GM12878 (cell line): ENCODE measurements around the genes CLDN7, GPS2, EIF4A1, SAT2 and SHBG.

GRCh38 chr17:7262074-7262939, at the start of gene CLDN7:
CLDN7 (minus strand) TSS chr17:7262478.
- RAMPAGE, long total RNA, result no peak
- RRBS, 2 experiments, result 16 to 39% methylated on average over 35 to 41 of the region's 67 CpGs
CAGE:
- cytosol, long polyA minus RNA, result no peak
- cytosol, long polyA plus RNA, result no peak
- long polyA plus RNA, result no peak
- nucleolus, long total RNA, result no peak
- nucleus, long polyA plus RNA, result no peak
- nucleus, long total RNA, result no peak

DNA sequence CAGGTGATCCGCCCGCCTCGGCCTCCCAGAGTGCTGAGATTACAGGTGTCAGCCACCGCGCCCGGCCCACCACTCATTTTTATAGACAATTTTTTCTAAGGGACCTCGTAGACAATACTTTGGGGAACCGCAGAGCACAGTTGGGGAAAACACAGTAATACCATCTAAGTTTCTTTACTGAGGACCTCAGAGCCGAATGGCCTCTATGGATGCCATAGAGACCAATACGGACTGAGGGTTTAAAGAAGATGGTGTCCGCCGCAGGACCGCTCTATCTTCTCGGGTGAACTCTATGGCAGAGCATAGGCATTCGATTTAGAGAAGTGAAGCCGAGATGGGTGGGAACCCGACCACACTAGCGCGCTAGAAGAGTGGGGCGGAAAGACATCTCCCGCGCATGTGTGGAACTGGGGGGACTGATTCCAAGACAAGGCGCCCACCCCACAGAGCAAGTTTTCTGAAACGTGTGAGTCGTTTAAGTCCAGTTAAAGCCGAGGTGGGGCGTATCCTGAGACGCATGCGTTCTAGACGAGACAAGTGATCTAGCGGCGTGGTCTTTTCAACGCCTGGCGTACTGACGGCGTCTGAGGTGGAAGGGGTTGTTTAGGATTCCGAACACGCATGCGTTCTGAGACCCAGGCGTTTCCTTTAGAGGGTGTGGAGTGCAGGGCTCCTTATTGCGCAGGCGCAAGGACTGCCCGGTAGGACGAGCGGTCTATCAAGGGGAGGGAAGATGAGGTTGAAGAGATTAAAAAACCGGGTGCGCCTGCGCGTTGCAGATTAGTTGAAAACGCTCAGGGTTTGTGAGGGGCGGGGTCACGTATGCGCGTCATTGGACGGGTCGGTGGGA, 553 bp upstream of the EIF5A start:
- RAMPAGE, long total RNA, result no peak
- RRBS, 2 experiments, result no CpG with 5 or more reads among the region's 56 CpGs
CAGE:
- cytosol, long polyA minus RNA, result no peak
- cytosol, long polyA plus RNA, result no peak
- long polyA plus RNA, result start-site peak on the plus strand centred at position 373 of the sequence, 82 bp wide, 43 and 42 reads in 2 replicates
- nucleolus, long total RNA, result start-site peak on the plus strand centred at position 393 of the sequence, 54 bp wide, 9 reads; start-site peak on the minus strand centred at position 472 of the sequence, 44 bp wide, 5 reads
- nucleus, long polyA plus RNA, result start-site peak on the plus strand centred at position 383 of the sequence, 170 bp wide, 72 and 78 reads in 2 replicates
- nucleus, long total RNA, result no peak

DNA sequence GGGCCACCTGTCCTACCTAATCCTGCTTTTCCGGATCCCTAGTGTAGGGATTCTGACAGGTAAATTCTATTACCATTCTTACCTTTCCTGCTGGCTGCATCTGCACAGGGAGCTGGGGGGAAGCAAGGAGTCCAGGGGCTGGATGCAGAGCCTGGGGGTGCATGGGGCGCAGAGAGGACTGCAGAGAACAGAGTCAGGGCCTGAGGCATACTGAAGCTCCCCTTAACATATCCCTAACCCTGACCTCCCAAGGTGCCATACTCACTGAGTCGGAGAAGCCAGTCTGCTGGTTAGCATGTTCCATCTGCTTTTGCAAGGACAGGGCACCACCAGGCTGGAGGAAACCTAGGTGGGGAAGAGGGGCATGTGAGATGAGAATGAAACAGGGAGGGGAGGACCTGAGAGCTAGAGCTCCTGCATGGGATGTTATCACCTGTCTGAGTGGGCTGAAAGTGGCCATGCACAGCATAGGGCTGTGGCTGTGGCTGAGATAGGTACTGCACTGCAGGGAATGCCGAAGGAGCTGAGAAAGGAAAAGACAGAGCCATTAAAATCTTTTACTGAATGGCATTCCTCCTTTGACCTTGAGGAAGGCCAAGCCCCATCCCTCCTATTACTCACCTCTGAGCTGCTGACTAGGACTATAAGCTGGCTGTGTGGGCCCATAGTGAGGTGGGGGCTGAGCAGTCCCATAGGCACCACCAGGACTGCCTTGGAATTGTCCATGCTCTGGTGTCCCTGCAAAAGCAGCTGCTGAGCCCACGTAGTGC, 2.0 kb downstream of the GPS2 start:
- RAMPAGE, long total RNA, result no peak
- RRBS, 2 experiments, result no CpG with 5 or more reads among the region's 5 CpGs
CAGE:
- cytosol, long polyA minus RNA, result no peak
- cytosol, long polyA plus RNA, result no peak
- long polyA plus RNA, result no peak
- nucleolus, long total RNA, result no peak
- nucleus, long polyA plus RNA, result no peak
- nucleus, long total RNA, result no peak

- RAMPAGE, long total RNA, result no peak
- RRBS, 2 experiments, result no CpG with 5 or more reads among the region's 6 CpGs
CAGE:
- cytosol, long polyA minus RNA, result no peak
- cytosol, long polyA plus RNA, result no peak
- long polyA plus RNA, result no peak
- nucleolus, long total RNA, result no peak
- nucleus, long polyA plus RNA, result no peak
- nucleus, long total RNA, result no peak
Observed at GRCh38 chr17:7314412-7314740, 784 bp downstream of the GPS2 start.

DNA sequence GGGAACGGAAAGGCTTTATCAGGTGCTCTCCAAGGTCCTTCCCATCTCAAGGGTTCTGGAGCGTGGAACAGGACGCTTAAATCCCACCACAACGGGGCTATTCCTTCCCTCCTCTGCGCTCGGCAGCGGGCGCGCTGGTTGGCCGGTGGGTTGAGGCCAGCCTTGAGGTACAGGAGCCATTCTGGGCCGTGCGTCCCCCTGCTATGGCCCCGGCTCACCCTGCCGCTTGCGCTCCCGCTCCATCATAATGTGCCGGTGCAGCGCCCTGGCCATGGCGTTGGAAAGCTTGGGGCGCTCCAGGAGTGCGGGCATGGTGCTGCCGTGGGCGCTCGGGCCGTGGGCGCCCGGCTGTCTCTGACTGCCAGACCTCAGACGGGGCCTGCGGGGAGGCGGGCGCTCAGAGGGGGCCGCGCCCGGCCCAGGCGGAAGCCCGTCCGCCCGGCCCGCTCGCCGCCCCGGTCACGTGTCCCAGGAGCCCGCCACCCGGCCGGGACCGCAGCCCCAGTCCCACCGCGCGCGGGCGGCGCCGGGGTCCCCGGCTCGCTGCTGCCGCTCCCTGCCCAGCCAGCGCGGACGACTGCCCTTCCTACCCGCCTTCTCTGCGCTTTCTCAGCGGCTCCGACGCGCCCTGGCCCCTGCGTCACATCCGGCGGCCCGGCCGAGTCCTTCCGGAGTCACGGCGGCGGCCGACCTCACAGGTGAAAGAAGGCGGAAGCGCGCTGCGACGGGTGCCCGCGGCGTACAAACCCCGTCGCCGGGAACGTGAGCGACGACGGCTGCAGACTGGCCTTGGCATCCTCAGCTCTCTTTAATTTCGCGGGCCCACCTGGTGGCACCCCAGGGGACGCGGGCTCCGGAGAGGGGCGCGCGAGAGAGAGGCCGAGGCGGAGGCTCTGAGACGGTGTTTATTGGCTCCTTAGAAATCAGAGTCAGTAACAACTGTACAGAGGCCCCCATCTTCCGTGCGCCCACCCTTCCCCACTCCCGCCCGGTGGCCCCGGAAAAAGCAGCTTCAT, at the start of gene GPS2:
Gene GPS2, minus strand, starts transcription at position 620 of the 1,016 bp plus-strand sequence.
- RAMPAGE, long total RNA, result start-site peak on the minus strand centred at position 635 of the sequence, 64 bp wide, 10,330 and 10,761 reads in 2 replicates
- RRBS, 2 experiments, result 1% methylated on average over 42 to 58 of the region's 107 CpGs
CAGE:
- cytosol, long polyA minus RNA, result no peak
- cytosol, long polyA plus RNA, result start-site peak on the minus strand centred at position 609 of the sequence, 23 bp wide, 132 and 206 reads in 2 replicates
- long polyA plus RNA, result start-site peak on the minus strand centred at position 241 of the sequence, 35 bp wide, 11 and 16 reads in 2 replicates
- nucleolus, long total RNA, result no peak
- nucleus, long polyA plus RNA, result start-site peak on the minus strand centred at position 205 of the sequence, 851 bp wide, 219 and 128 reads in 2 replicates
- nucleus, long total RNA, result no peak

GRCh38 chr17:7315757-7316399, 718 bp upstream of the GPS2 start:
- RAMPAGE, long total RNA, result no peak
- RRBS, 2 experiments, result 98% methylated on average over 5 of the region's 23 CpGs
CAGE:
- cytosol, long polyA minus RNA, result no peak
- cytosol, long polyA plus RNA, result no peak
- long polyA plus RNA, result no peak
- nucleolus, long total RNA, result no peak
- nucleus, long polyA plus RNA, result no peak
- nucleus, long total RNA, result no peak

DNA sequence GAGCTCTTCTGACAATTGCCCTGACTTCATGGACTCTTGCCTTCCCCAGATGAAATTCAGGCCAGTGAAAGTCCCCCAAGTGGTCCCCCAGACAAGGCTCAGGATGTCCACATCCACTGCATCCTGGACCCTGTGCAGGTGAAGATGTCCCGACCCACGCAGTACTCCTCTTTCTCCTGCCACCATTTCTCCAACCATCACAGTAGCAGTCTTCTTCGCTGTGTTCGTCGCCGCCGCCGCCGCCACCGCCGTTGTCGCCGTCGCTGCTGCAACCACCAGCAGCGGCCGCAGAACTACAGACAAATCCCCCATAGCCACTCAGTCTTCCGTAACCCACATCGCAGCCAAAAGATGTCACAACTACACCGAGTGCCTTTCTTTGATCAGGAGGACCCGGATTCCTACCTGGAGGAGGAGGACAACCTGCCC, 737 bp downstream of the SPEM2 start:
- RAMPAGE, long total RNA, result no peak
- RRBS, 2 experiments, result no CpG with 5 or more reads among the region's 20 CpGs
CAGE:
- cytosol, long polyA minus RNA, result no peak
- cytosol, long polyA plus RNA, result no peak
- long polyA plus RNA, result no peak
- nucleolus, long total RNA, result no peak
- nucleus, long polyA plus RNA, result no peak
- nucleus, long total RNA, result no peak

DNA sequence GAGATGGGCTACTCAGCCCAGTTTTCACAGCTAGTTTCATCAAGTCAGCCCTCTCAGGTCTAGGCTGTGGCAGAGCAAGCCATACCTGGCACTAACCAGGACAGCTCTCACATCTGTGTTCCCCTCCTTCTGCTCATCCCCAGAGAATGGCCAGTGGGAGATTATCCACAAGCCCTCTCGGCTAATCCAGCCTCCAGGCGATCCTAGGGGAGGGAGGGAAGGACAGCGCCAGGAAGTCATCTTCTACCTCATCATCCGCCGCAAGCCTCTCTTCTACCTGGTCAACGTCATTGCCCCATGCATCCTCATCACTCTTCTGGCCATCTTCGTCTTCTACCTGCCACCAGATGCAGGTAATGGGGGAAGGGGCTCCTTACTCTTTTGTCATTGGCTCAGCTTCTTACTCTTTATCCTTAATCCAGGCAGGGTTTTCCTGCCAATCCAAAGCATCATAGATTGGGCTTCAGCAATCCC, 3.6 kb downstream of the CHRNB1 start:
- RAMPAGE, long total RNA, result no peak
- RRBS, 2 experiments, result no CpG with 5 or more reads among the region's 7 CpGs
CAGE:
- cytosol, long polyA minus RNA, result no peak
- cytosol, long polyA plus RNA, result no peak
- long polyA plus RNA, result no peak
- nucleolus, long total RNA, result no peak
- nucleus, long polyA plus RNA, result no peak
- nucleus, long total RNA, result no peak

DNA sequence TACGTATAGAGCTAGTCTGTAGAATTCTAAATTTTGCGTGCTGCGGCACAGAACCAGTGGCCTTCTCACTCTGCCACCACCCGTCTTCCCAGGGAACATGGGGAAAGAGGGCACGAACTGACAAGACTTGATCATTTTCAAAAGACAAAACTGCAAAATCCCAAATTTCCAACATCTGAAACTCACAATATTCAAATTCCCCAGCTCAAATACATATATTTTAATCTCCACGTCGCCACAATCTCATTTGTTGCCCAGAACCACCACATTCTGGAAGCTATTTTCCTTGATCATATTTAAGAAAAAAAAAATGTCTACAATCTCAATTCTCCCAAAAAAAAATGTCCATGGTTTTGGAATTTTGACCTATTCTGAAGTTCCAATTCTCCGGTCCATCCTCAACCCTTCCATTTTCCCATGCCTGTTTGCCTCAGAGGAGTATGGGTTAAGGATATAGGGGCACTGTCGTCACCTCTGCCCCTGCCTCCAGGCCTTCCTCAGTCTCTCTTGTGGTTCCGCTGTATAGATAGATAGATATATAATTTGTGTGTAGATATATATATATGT, 14.7 kb downstream of the CHRNB1 start:
- RAMPAGE, long total RNA, result no peak
- RRBS, 2 experiments, result no CpG with 5 or more reads among the region's 10 CpGs
CAGE:
- cytosol, long polyA minus RNA, result no peak
- cytosol, long polyA plus RNA, result no peak
- long polyA plus RNA, result no peak
- nucleolus, long total RNA, result no peak
- nucleus, long polyA plus RNA, result no peak
- nucleus, long total RNA, result no peak

DNA sequence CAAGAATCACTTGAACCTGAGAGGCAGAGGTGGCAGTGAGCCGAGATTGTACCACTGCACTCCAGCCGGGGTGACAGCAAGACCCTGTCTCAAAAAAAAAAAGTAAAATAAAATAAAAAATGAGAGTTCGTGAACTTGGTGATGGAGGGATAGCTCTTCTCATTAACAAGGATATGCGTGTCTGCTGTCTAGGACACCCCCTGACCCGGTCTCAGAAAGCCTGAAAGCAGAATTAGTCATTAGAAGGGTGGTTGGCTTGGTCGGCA, 11.2 kb downstream of the SLC35G6 start:
- RAMPAGE, long total RNA, result no peak
- RRBS, 2 experiments, result no CpG with 5 or more reads among the region's 6 CpGs
CAGE:
- cytosol, long polyA minus RNA, result no peak
- cytosol, long polyA plus RNA, result no peak
- long polyA plus RNA, result no peak
- nucleolus, long total RNA, result no peak
- nucleus, long polyA plus RNA, result no peak
- nucleus, long total RNA, result no peak

GRCh38 chr17:7495684-7496394, 14.6 kb downstream of the SLC35G6 start:
- RAMPAGE, long total RNA, result no peak
- RRBS, 2 experiments, result no CpG with 5 or more reads among the region's 13 CpGs
CAGE:
- cytosol, long polyA minus RNA, result no peak
- cytosol, long polyA plus RNA, result no peak
- long polyA plus RNA, result no peak
- nucleolus, long total RNA, result no peak
- nucleus, long polyA plus RNA, result no peak
- nucleus, long total RNA, result no peak

DNA sequence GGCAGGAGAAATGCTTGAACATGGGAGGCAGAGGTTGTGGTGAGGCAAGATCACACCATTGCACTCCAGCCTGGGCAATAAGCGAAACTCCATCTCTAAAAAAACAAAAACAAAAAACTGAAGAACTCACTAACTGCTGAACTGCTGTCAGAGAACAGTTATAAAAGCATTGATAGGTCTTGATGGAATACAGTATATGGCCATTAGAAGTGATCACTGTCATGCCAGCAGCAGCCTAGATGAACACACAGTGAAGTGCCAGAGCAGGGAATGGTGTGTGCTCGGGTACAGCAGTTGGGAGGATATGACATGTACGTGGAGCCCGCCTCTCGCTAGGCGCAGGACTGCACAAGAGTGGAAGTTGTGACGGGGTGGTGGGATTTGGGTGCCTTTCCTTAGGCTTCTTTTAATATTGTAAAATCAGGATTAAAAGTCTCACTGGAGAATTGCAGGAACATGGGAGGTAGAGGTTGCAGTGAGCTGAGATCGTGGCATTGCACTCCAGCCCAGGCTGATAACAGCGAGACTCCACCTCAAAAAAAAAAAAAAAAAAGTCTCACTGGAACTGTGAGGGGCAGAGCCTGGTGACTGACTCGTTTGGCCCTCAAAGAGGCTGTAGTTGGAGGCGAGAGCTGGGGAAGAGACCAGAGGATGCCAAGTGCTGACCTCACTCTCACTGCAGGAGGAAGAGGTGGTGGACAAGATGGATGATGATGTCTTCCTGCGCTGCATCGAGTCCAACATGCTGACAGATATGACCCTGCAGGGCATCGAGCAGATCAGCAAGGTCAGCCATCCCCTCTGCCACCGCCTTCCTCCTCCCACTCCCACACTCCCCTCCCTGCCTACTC, 29.5 kb downstream of the SLC35G6 start:
- RAMPAGE, long total RNA, result no peak
- RRBS, 2 experiments, result no CpG with 5 or more reads among the region's 15 CpGs
CAGE:
- cytosol, long polyA minus RNA, result no peak
- cytosol, long polyA plus RNA, result no peak
- long polyA plus RNA, result no peak
- nucleolus, long total RNA, result no peak
- nucleus, long polyA plus RNA, result no peak
- nucleus, long total RNA, result no peak

DNA sequence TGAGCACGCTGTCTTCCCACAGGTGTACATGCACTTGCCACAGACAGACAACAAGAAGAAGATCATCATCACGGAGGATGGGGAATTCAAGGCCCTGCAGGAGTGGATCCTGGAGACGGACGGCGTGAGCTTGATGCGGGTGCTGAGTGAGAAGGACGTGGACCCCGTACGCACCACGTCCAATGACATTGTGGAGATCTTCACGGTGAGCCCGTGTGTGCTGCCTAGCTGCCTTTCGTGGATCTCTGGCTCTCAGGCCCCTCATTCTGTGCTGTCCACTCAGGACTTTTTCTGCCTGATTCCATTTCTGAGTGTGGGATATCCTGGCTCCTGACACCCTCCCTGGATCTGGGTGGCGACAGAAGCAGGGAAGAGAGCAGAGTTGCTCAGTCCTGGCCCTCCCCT, 30.1 kb downstream of the SLC35G6 start:
- RAMPAGE, long total RNA, result no peak
- RRBS, 2 experiments, result no CpG with 5 or more reads among the region's 14 CpGs
CAGE:
- cytosol, long polyA minus RNA, result no peak
- cytosol, long polyA plus RNA, result no peak
- long polyA plus RNA, result no peak
- nucleolus, long total RNA, result no peak
- nucleus, long polyA plus RNA, result no peak
- nucleus, long total RNA, result no peak

- RAMPAGE, long total RNA, result no peak
- RRBS, 2 experiments, result no CpG with 5 or more reads among the region's 19 CpGs
CAGE:
- cytosol, long polyA minus RNA, result no peak
- cytosol, long polyA plus RNA, result no peak
- long polyA plus RNA, result no peak
- nucleolus, long total RNA, result no peak
- nucleus, long polyA plus RNA, result no peak
- nucleus, long total RNA, result no peak
Observed at GRCh38 chr17:7557056-7557682, 1.4 kb upstream of the TNFSF13 start.

DNA sequence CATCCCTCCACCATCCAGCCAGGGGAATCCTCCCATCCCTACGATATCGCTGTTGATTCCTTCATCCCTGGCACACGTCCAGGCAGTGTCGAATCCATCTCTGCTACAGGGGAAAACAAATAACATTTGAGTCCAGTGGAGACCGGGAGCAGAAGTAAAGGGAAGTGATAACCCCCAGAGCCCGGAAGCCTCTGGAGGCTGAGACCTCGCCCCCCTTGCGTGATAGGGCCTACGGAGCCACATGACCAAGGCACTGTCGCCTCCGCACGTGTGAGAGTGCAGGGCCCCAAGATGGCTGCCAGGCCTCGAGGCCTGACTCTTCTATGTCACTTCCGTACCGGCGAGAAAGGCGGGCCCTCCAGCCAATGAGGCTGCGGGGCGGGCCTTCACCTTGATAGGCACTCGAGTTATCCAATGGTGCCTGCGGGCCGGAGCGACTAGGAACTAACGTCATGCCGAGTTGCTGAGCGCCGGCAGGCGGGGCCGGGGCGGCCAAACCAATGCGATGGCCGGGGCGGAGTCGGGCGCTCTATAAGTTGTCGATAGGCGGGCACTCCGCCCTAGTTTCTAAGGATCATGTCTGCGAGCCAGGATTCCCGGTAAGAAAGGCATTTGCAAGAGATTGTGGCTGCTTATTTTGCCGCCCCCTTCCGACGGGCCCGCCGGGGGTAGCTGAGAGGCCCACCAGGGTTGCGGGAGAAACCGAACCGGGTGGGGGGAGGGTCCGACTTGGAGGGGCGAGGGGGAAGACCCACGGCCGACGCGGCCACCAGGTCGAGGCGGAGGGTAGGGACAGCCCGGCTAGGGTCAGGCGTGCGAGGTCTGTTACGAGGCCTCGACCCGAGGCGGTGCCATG, at the start of gene EIF4A1:
Gene EIF4A1, plus strand, starts transcription at position 560 of the 856 bp plus-strand sequence.
- RAMPAGE, long total RNA, result start-site peak on the plus strand centred at position 561 of the sequence, 9 bp wide, 21,163 and 15,652 reads in 2 replicates
- RRBS, 2 experiments, result under 1 to 1% methylated on average over 32 to 34 of the region's 63 CpGs
CAGE:
- cytosol, long polyA minus RNA, result no peak
- cytosol, long polyA plus RNA, result start-site peak on the plus strand centred at position 551 of the sequence, 59 bp wide, 9,570 and 12,601 reads in 2 replicates
- long polyA plus RNA, result start-site peak on the plus strand centred at position 542 of the sequence, 40 bp wide, 10,233 and 12,132 reads in 2 replicates
- nucleolus, long total RNA, result start-site peak on the plus strand centred at position 574 of the sequence, 28 bp wide, 880 reads
- nucleus, long polyA plus RNA, result start-site peak on the plus strand centred at position 551 of the sequence, 57 bp wide, 5,798 and 7,588 reads in 2 replicates
- nucleus, long total RNA, result start-site peak on the minus strand centred at position 174 of the sequence, 37 bp wide, 31 reads

DNA sequence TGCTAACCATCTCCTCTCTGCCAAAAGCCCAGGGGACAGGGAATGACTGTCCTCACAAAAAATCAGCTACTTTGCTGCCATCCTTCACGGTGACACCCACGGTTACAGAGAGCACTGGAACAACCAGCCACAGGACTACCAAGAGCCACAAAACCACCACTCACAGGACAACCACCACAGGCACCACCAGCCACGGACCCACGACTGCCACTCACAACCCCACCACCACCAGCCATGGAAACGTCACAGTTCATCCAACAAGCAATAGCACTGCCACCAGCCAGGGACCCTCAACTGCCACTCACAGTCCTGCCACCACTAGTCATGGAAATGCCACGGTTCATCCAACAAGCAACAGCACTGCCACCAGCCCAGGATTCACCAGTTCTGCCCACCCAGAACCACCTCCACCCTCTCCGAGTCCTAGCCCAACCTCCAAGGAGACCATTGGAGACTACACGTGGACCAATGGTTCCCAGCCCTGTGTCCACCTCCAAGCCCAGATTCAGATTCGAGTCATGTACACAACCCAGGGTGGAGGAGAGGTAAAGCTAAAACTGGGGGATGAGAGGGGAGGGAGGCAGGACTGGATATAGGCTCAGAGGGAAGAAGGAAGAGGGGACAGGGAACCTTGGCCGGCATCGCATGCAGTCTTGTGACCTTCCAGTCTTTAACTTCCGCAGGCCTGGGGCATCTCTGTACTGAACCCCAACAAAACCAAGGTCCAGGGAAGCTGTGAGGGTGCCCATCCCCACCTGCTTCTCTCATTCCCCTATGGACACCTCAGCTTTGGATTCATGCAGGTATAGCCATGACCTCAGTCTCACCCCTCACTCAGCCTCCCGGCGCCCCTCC, 572 bp downstream of the CD68 start:
- RAMPAGE, long total RNA, result no peak
- RRBS, 2 experiments, result no CpG with 5 or more reads among the region's 14 CpGs
CAGE:
- cytosol, long polyA minus RNA, result no peak
- cytosol, long polyA plus RNA, result no peak
- long polyA plus RNA, result no peak
- nucleolus, long total RNA, result no peak
- nucleus, long polyA plus RNA, result no peak
- nucleus, long total RNA, result no peak

GRCh38 chr17:7590631-7591343, 893 bp upstream of the SOX15 start:
- RAMPAGE, long total RNA, result no peak
- RRBS, 2 experiments, result 95% methylated on average over 1 of the region's 8 CpGs; no CpG with 5 or more reads in 1 of the 2 experiments
CAGE:
- cytosol, long polyA minus RNA, result no peak
- cytosol, long polyA plus RNA, result no peak
- long polyA plus RNA, result no peak
- nucleolus, long total RNA, result no peak
- nucleus, long polyA plus RNA, result no peak
- nucleus, long total RNA, result no peak

GRCh38 chr17:7626873-7627924, at the start of gene SAT2:
SAT2 (minus strand) TSS chr17:7627821.
- RAMPAGE, long total RNA, result start-site peak on the minus strand at chr17:7627809-7627837, 65 and 44 reads in 2 replicates
- RRBS, 2 experiments, result 2 to 4% methylated on average over 13 to 15 of the region's 52 CpGs
CAGE:
- cytosol, long polyA minus RNA, result start-site peak on the minus strand at chr17:7627838-7627845, 23 reads
- cytosol, long polyA plus RNA, result no peak
- long polyA plus RNA, result no peak
- nucleolus, long total RNA, result start-site peak on the minus strand at chr17:7627855-7627869, 80 reads
- nucleus, long polyA plus RNA, result start-site peak on the minus strand at chr17:7627819-7627850, 97 and 81 reads in 2 replicates
- nucleus, long total RNA, result no peak

- RAMPAGE, long total RNA, result no peak
- RRBS, 2 experiments, result no CpG with 5 or more reads among the region's 13 CpGs
CAGE:
- cytosol, long polyA minus RNA, result no peak
- cytosol, long polyA plus RNA, result no peak
- long polyA plus RNA, result no peak
- nucleolus, long total RNA, result no peak
- nucleus, long polyA plus RNA, result no peak
- nucleus, long total RNA, result no peak
Observed at GRCh38 chr17:7629717-7630359, at the start of gene SHBG. SHBG (plus strand) TSS chr17:7630135.

GRCh38 chr17:7655211-7655946, 4.7 kb downstream of the ATP1B2 start:
- RAMPAGE, long total RNA, result no peak
- RRBS, 2 experiments, result no CpG with 5 or more reads among the region's 27 CpGs
CAGE:
- cytosol, long polyA minus RNA, result no peak
- cytosol, long polyA plus RNA, result no peak
- long polyA plus RNA, result no peak
- nucleolus, long total RNA, result no peak
- nucleus, long polyA plus RNA, result no peak
- nucleus, long total RNA, result no peak